ENCODE measurements around a stretch of chr9.

DNA sequence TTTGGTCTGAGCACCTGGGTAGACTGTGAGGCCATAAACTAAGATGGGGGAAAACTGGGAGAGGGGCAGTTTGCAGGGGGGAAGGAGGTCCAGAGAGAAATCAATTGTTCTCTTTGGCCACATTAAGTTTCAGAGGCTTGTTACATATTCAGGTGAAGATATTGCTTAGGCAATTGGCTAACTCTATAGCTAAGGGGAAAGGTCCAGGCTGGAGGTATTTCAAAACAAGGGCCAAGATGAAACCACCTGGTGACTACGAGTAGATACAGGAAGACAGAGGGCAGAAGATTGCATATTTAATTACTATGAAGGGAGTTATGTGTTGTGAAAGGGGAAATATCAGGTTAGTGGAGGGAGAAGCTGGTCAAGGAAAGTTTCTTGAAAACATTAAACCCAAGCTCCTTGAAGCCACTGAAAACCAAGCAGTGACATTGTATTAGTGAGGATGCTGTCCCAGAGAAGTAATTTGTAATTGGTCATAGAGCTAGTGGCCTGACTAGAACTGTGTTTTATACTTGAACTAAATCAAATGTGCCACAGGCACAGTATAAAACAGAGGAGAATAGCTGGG, 1.9 kb upstream of the RAD23B start:
- PRO-cap, 8 experiments, result no peak in any of the 8 experiments

- PRO-cap, 8 experiments, result no peak in any of the 8 experiments
Measured at GRCh38 chr9:107295027-107295993, 12.2 kb downstream of the RAD23B start.

DNA sequence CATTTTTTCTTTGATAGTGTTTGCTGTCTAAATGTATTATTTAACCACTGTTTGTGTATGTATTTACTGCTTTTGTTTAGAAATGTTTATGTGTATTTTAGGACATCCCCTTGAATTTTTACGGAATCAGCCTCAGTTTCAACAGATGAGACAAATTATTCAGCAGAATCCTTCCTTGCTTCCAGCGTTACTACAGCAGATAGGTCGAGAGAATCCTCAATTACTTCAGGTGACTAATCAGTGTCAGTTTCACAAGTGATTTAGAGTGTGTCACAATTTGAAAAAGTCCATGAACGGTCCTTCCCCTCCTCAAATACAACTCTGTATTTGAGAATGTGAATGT, 40.7 kb downstream of the RAD23B start:
- PRO-cap, 8 experiments, result no peak in any of the 8 experiments

- PRO-cap, 8 experiments, result no peak in any of the 8 experiments
Measured at GRCh38 chr9:107329700-107329984, 46.6 kb downstream of the RAD23B start.

- PRO-cap, 8 experiments, result no peak in any of the 8 experiments
Measured at GRCh38 chr9:107332661-107332966, 49.5 kb downstream of the RAD23B start.

- PRO-cap, 8 experiments, result peak in 1 of 8 experiments; most common plus-strand start chr9:107491587 (in 1)
Measured at GRCh38 chr9:107491368-107492082, 2.0 kb upstream of the KLF4 start.

GRCh38 chr9:107492083-107492982, 2.8 kb upstream of the KLF4 start:
- PRO-cap, 8 experiments, result no peak in any of the 8 experiments

DNA sequence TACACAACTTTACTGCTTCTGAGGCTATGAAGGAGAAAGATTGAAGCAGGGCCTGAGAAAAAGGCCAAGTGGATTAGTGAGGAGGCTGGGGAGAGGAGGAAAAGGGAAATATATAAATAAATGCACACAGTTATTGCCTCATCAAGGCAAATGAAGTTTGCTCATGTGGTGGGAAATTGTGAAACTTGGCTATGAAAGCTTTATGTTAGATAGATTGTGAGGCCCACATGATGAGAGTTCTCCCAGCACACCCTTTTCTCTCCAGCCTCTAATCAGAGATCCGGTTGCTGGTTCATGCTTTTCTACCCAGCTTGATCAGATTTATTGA, 125.7 kb upstream of the KLF4 start:
- PRO-cap, 8 experiments, result no peak in any of the 8 experiments

- PRO-cap, 8 experiments, result no peak in any of the 8 experiments
Measured at GRCh38 chr9:107667378-107667822, 177.8 kb upstream of the KLF4 start.

GRCh38 chr9:108002604-108003061, 513.1 kb upstream of the KLF4 start:
- PRO-cap, 8 experiments, result no peak in any of the 8 experiments

- PRO-cap, 8 experiments, result no peak in any of the 8 experiments
Measured at GRCh38 chr9:108142498-108143235, 653.1 kb upstream of the KLF4 start.

GRCh38 chr9:109032990-109033775, 19.9 kb upstream of the CTNNAL1 start:
- PRO-cap, 8 experiments, result no peak in any of the 8 experiments

DNA sequence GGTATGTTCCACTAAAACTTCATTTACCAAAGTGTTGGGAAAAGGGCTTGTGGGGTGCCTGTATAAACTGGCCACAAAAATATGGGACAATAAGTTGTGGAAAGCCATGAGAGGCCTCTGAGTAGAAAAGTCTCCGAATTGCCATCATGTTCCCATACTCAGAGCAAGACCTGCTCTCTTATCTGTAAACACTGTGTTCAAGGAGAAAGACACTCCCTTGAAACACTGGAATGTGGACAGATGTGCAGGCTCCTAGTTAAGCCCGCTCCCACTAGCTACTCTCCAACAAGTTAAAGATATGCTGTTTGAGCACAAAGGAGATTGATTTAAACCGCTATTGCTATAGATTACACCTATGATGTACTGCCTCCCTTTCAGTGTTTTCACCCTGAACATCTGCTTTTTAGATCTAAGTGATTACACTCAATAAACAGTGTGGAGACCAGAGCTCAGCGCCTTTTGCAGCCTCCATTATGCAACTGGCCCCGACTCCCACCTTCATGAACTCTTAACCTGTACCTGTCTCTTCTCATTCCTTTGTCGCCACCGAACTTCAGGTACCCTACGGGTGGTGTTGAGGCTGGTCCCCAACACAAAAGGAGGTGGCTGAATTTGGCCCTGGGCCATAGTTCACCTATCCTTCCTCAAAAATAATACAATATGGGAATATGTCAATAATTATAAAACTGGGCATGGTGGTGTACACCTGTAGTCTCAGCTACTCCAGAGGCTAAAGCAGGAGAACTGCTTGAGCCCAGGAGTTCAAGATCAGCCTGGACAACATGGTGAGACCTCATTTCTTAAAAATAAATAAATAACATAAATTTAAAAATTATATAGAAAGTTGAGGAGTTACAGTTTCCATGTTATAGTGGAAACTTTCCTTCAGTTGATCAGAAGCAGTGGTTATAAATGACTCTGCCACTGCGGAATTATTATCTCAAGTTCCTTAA, 47.4 kb downstream of the TMEM245 start:
- PRO-cap, 8 experiments, result peak in 4 of 8 experiments; most common minus-strand start position 506 of the sequence (in 3)

DNA sequence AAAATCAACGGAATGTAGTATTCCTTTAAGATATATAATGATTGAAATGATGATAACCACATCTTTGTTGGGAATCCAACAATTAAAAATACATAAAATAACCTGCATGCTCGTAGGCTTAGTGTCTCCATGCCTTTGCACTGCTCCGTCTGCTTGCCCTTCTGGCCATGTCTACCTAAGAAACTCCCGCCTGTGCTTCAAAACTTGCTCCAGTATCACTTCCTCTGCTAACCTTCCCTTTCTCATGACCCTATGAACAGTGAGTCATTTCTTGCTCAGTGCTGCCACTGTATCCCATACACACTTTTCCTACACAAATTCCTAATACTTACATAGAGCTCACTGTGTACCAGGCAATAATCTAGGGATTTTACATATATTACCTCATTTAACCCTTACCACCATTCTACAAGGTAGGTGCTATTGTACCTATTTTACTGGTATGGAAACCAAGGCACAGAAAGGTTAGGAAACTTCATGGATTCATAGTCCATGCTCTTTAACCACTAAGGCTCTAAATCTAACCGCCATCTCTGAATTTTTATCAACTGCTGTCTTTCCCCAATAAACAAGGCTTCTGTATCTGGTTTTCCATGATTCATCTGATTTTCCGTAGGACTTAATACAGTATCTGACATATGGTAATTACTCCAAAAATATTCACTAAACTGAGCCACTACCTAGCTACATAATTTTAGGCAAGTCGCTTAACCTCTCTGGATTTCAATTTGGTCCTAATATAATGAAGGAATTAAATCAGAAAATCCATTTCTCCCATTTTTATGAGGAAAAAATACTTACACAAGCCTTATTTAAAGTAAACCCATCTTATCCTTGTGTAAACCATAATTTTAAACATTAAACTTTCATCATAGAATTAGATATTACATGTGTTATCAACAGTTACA, 33.3 kb downstream of the TMEM245 start:
- PRO-cap, 8 experiments, result no peak in any of the 8 experiments

DNA sequence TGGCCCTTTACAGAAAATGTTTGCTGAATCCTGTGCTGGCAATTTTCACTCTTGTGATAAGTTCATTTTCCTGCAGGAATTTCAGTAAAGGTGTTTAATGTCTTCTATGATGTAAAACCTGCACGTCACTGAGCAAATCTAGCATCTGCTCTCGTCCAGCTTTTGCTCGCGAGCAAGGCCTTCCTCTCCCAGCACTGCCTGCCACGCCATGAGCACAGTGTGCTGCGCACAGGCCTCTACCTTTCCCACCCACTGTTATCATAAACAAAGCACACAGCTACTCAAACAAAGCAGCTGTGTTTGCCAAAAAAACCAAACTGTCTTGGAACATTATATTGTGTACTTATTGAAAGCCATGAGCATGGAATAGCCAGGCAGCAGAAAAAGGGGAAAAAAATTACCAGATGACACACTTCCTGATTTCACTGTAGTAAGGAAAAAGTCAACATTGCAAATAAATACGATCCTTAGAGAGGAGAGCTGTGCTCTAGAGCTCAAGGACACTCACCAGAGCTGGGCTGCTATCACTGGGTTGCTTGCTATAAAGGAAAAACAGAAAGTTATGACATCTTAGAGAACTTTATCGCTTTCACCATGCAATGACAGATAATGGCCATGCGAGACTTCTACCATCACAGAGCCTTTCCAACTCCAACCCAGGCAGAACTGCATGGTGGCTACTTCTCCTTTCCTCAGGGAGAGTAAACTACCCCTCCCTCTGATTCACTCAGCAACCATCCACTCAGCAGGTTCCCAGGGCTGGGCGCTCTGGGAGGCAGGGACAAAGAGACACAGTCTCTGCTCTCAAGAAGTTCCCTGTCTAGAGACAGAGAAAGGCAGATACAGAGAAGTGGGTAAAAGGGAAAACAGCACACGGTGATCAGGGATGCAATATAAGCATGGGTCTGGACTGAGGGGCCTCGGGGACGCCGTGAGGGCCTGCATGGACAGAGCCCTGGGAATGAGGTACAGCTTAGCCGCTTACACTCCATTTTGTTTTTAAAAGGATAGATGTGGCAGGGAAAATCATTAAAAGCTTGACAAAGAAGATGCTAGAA, 69.6 kb downstream of the EPB41L4B start:
- PRO-cap, 8 experiments, result no peak in any of the 8 experiments

DNA sequence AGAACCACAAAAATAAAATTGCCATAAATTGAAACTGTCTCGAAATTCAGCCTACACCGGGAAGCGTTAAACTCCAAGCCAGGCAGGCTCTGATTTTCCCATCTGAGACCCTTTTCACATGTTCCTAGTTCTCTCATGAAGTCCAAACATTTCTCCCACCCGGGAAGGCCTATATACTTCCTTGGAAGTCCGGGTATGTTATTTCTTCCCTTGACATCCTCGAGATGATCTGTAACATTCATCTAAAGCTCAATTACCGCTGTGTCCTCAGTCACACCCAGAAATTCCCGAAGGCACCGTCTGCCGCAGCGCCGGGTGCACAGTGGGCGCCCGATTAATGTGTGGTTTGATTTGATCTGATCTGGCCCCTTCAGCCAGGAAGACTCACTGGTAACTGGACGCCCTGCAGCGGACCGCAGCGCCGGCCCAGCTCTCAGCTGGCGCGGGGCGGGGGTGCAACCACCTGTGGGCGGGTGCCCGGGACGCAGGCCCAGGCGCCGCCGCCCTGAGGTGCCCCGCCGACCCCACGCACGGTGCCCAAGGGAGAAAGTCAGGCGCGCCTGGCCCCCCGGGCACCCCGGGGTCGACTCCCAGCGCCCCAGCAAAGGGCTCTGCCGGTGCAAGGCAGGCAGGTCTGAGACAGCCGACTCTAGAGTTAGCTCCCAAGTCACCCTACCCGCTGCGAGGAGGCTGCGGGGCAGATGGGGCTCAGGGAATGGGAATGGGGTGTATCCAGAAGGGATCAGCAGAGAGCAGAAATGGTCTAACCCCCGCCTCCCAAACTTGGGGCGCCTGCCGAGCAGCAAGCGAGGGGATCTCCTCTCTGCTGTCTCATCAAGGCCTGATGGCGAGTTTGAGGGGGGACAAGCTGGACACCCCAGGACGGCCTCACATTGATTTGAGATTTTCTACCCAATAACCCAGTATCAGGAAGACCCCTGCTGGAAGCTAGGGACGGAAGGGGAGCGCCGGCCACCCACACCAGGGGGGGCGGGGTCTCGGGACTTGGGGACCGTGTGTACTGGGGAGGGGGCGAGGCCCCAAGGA, 1.7 kb downstream of the EPB41L4B start:
- PRO-cap, 8 experiments, result no peak in any of the 8 experiments

GRCh38 chr9:109418573-109419431, 79.3 kb downstream of the PTPN3 start:
- PRO-cap, 8 experiments, result no peak in any of the 8 experiments

- PRO-cap, 8 experiments, result no peak in any of the 8 experiments
Measured at GRCh38 chr9:109421092-109421740, 76.9 kb downstream of the PTPN3 start.

GRCh38 chr9:109437085-109437672, 60.9 kb downstream of the PTPN3 start:
- PRO-cap, 8 experiments, result no peak in any of the 8 experiments

DNA sequence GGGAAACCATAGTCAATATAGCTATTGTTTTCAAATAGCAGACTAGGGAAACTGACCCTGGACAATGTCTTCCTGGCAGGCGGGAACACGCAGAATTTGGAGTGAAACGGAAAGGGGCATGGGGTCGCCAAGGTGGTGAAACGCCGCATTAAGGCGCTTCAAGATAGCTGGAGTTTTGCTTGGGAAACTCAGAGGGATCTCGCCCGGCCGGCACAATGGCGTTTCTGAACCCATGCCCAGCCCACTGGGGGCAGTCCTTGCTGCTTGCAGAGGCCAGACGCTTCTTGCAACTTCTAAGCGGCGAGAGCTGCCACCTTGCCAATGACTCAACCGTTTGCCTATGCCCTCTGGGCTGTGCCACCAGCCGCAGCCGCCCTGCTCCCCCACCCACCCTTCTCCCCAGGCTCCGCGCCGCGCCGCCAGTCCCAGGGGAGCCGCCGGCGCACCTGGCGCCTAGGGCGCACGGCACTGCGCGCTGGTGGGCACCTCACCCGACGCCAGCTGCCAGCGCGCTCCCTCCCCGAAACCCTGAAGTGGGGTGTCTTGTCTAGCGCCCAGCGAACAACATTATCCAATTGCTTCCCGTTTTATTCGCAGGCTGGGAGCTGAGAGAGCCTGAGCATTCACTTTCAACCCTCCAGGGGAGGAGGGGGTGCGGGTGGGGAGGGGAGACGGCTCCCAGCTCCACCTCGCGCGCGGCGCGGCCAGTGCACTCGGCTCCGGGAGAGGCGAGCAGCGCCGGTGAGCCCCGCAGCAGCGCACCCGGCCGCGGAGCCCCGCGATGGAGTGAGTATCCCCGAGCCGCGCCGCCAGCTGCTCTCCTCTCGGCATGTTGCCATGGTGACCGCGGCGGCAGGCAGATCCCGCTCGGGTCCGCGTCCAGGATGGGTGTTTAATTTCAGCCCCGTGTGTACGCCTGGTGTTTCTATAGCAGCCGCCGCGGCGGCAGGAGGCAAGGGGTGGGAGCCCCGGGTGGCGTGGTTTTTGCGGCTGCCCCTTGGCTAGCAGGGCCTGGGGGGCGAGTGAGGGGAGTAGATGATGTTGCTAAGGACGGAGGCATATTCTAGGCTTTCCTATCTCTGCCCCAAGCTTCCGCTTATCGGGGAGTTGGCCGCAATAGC, 139.6 kb upstream of the PALM2AKAP2 start:
- PRO-cap, 8 experiments, result no peak in any of the 8 experiments

Data from peripheral blood mononuclear cell (primary cell).